Measurements from ENCODE around the genes SYNPR, SNTN and ATXN7.

GRCh38 chr3:63277865-63278466 lies at the start of gene SYNPR:
Gene SYNPR, plus strand, starts transcription at chr3:63278308.
- RAMPAGE, long total RNA, result no peak
- RRBS, result 4% methylated on average over 7 of the region's 25 CpGs

DNA sequence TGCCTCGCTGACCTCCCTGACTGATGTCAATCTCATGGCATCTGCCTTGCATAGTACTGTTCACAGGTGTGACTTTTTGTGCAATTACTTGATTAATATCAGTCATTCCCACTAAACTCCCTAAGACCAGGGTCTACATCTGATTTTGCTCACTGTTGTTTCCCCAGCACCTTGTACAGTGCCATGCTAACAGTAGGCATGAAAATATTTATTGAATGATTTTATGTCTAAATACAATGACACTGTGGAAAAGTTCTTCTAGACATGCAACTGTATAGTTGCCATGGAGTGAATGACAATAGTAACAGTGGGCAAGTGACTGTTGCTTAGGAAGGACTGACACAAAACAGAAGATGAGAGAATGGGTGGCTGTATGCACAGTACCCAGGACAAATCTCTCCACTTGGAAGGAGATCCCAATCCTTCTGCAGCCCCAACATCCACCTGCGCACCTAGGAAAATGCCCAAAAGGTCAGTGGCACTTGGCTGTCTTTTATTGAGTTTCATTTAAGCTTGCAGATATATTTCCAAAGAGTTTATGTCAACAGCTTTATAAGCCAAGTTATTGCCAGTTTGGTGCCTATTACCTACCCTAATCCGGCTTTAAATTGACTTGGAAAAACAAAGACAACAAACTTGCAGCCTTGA lies at the start of gene SNTN:
Gene SNTN (plus strand): TSS at position 349 of the 648 bp plus-strand sequence.
- RAMPAGE, long total RNA, result no peak
- RRBS, result no CpG with 5 or more reads among the region's 3 CpGs

GRCh38 chr3:63863682-63864055 lies at the start of gene ATXN7:
Gene ATXN7, plus strand, starts transcription at chr3:63863867.
- RAMPAGE, long total RNA, result start-site peak on the minus strand at chr3:63863793-63863906, 5,703 and 2,136 reads in 2 replicates
- RRBS, result 0% methylated on average over 4 of the region's 67 CpGs

GRCh38 chr3:63864056-63865049 lies 686 bp downstream of the ATXN7 start:
- RAMPAGE, long total RNA, result no peak
- RRBS, result 1% methylated on average over 41 of the region's 86 CpGs

DNA sequence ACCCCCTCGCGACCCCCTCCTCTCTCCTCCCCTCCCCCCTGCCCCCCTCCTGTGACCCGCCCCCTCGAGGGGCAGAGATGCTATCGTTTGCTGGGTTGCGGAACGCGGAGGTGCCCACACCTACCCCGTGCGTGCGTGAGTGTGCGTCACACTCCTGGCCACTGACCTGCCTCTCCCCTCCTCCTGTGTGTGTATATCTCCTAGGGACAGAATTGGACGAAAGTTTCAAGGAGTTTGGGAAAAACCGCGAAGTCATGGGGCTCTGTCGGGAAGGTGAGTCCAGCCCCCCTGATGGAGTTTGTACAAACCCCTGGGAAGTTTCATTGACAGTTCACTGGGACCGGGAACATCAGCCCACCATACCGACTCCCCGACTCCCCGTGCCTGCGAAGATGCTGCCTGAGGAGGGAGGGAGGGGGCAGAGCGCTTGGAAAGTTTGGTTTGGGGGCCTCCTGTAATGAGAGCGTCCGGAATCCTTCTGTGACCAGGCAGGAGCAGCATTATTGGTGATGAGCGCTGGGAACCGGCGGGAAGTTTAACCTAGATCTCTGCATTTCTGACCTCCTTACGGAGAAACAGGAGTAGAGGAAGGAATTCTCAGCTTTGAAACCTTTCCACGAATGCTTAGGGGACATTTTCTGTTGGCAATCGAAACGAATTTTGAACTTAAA lies 49.4 kb downstream of the ATXN7 start:
- RAMPAGE, long total RNA, result no peak
- RRBS, result 0% methylated on average over 1 of the region's 31 CpGs

- RAMPAGE, long total RNA, result no peak
- RRBS, result no CpG with 5 or more reads among the region's 2 CpGs
These were observed 12.7 kb downstream of the PSMD6 start for GRCh38 chr3:64010621-64011050.

DNA sequence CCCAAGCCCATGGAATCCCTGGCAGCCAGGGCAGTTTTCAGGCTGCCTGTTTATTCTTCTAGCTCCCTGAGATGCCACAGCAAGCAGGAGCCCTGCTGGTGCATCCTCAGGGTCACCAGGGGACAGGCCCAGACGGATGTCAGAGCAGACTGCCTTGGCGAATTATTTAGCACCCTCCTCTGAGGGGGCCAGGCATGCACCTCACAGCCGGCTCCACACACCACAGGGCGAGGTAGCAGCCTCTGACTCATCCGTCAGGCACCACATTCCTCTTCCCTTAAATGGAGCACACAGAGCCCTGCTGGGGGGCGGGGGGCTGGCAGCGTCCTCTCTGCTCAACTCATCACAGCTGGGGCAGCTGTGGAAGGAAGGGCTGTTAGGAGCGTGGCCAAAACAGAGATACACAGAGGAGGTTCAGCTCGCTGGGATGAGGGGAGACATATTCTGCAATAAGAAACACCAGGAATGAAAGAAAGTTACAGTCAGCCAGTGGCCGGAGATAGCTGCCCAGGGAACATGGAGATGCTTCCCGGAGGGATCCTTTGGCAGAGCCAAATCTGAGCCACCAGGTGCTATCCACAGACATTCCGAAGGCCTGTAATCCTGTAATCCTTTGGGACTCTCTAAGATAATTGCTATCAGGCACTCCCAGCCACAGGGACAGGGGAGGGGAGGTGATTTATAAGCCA lies 13.8 kb upstream of the PRICKLE2 start:
- RAMPAGE, long total RNA, result no peak
- RRBS, result no CpG with 5 or more reads among the region's 12 CpGs

DNA sequence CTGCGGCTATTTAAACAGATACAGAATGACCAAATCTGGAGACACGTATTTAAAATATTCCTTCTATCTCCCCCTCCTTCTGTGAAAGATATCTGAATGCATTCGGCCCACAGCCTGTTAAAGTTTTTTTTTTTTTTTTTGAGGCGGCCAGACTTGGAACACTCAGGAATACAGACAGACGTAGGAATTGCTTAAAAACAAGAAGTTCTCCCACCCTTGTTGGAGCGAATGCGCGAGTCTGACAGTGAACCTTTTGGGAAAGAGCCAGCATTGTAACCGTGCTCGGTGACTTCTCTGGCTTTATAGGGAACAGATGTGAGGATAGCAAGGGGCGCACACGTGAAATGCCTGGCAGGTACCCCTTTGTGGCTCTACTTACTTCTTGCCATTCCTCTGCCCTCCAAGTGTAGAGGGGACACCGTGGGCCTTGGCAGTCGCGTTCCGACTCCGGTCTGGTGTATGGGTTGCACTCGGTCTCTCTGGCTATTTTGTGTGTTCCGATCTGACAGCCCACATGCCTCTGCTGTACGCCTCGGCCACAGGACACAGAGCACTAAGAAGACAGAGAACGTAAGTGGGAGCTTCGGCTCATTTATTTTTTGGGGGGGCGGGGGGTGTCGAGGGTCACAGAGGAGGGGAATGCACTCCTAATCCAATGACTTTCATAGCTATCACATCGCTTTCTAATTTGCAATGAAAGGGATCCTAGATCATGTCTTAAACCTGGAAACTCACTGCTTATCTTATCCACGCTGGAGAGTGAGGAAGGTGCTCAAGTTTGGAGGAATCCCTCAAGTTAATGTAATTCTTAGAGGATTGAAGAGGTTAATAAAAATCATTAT lies 126.4 kb downstream of the ADAMTS9 start:
- RAMPAGE, long total RNA, result no peak
- RRBS, result no CpG with 5 or more reads among the region's 27 CpGs

DNA sequence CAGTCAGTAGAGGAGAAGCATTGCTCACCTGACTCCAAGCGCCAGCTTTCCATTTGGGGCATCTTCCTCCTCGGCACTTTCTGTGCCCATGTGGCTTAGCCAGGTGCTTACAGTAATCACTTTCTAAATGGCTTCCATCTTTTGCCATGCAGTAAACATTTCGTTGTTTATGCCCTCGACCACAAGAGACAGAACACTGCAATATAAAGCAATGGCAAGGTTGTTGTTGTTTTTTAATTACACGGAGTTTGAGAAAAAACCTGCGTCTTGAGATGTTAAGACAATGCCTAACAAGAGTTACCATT lies 119.5 kb downstream of the ADAMTS9 start:
- RAMPAGE, long total RNA, result no peak
- RRBS, result no CpG with 5 or more reads among the region's 6 CpGs

DNA sequence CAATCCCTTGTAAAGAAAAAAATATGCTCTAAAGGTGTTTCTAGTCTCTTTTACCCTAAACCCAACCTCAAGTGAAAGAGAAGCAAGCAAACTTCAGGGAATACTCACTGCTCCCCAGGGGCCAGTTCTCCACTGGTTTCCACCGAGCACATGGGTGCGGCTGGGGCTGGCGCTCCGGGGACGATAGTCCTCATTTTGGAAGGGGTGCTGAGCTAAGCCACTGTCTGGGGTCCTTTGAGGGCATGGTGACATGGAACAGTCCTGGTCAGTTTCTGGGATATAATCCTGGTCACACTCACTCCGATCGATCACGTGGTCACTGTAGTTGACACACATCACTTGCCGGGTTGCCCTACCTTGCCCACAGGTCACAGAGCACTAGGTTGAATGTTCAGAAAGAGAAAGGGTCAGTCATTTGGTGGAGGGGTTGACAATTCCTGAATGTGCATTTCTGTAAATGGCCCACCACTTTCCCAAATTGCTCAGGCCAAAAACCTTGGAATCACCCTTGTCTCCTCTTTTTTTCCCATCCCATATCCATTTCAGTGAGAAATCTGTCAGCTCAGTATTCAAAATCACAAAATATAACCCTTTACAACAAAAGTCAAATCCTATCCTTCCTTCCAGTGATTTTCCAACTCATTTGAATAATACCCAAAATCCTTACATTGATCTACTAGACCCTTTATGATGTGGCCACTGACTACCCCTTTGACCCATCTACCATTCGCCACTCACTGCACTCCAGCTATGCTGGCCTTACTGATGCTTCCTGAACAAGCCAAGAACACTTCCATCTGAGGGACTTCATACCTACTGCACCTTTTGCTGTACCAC lies 85.7 kb downstream of the ADAMTS9 start:
- RAMPAGE, long total RNA, result no peak
- RRBS, result no CpG with 5 or more reads among the region's 10 CpGs

- RAMPAGE, long total RNA, result no peak
- RRBS, result no CpG with 5 or more reads among the region's 38 CpGs
These were observed 1.3 kb downstream of the ADAMTS9 start for GRCh38 chr3:64686418-64686992.

DNA sequence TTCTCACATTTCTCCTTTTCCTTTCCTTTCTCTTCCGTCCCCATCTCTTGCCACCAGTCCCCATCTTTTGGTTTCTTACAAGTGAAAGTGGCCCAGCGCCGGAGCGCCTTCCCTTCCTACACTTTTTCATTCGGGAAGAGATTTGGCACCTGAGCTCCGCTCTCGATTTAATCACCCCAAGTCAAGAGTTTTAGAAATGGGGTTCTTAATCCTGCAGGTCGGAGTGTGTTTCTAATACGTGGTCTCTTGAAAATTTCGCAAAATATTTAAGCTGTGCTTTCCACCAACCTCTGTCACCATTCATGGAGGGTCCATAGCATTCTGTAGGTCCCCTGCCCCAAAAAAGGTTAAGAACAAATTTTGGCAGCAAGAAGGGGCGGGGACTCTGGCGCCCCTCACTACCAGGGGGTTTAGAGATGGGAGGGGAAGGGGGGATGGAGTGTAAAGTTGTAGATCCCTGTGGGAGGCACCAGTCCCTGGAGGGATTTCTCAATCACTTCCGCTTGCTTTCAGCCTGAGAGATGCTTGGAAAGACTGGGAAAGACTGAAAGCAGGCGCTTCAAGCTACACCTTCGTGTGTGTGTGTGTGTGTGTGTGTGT lies 834 bp upstream of the ADAMTS9 start:
- RAMPAGE, long total RNA, result no peak
- RRBS, result no CpG with 5 or more reads among the region's 15 CpGs

- RAMPAGE, long total RNA, result no peak
- RRBS, result no CpG with 5 or more reads among the region's 10 CpGs
These were observed 220.4 kb upstream of the ADAMTS9 start for GRCh38 chr3:64907913-64908941.

DNA sequence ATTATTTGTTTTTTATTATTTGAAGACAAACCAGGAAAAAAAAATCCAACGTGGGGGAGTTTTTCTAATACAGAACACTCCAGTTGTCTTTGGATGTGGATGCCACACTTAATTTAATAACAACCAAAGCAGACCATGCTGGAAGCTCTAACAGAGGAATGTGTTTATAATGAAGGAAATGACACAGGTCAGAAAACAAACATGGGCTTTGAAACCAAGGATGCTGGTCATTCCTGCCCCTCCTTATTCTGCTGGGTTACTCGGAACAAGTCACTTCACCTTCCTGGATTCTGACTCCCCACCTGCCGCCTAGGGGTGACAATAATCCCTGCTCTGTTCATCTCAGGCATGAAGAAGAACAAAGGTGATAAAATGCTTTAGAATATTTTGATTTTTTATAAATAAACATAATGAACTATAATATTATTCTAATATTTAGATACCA lies 240.9 kb upstream of the ADAMTS9 start:
- RAMPAGE, long total RNA, result no peak
- RRBS, result no CpG with 5 or more reads among the region's 3 CpGs

- RAMPAGE, long total RNA, result no peak
- RRBS, result no CpG with 5 or more reads among the region's 2 CpGs
These were observed 337.9 kb upstream of the ADAMTS9 start for GRCh38 chr3:65025788-65026110.

GRCh38 chr3:65356309-65357371 lies 668.8 kb upstream of the ADAMTS9 start:
- RAMPAGE, long total RNA, result no peak
- RRBS, result 25% methylated on average over 19 of the region's 77 CpGs

DNA sequence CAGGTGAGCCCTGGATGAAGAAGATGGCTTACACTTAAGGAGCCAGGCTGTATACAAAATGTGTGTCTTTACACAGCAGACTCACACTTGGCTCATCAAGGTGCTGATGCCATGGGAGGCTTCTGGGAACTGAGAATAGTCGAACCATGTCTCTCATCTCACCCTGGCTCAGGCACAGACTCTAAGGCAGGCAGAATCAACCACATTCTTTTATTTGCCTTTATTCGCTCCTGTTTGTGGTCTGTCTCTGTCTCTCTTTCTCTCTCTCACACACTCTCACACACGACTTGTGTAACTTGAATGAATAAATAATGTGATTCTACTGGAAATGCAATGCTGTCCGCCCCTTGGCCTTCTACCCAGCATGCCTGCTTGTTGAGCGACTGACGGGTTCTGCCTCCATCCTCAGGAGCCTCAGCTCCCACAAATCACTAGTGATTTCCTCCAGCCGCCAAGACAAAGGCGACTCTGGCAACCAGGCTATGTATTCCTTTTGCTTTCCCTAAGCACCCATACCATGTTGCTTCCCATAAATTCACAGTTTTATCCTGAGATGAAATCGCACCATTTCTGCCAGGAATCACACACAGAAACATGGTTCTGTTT lies 460.9 kb downstream of the MAGI1 start:
- RAMPAGE, long total RNA, result no peak
- RRBS, result no CpG with 5 or more reads among the region's 9 CpGs

GRCh38 chr3:65807121-65807643 lies 231.5 kb downstream of the MAGI1 start:
- RAMPAGE, long total RNA, result no peak
- RRBS, result no CpG with 5 or more reads among the region's 6 CpGs

- RAMPAGE, long total RNA, result no peak
- RRBS, result no CpG with 5 or more reads among the region's 3 CpGs
These were observed 110.7 kb downstream of the MAGI1 start for GRCh38 chr3:65928027-65928379.

- RAMPAGE, long total RNA, result no peak
- RRBS, result 2% methylated on average over 20 of the region's 31 CpGs
These were observed 409 bp upstream of the MAGI1 start for GRCh38 chr3:66039152-66039501.

All from epithelial cell of proximal tubule (primary cell).